Measurements from ENCODE around the gene PSKH1.

GRCh38 chr16:67502253-67502933 is 19.0 kb upstream of the AGRP start:
- RRBS: no CpG with 5 or more reads among the region's 12 CpGs

DNA sequence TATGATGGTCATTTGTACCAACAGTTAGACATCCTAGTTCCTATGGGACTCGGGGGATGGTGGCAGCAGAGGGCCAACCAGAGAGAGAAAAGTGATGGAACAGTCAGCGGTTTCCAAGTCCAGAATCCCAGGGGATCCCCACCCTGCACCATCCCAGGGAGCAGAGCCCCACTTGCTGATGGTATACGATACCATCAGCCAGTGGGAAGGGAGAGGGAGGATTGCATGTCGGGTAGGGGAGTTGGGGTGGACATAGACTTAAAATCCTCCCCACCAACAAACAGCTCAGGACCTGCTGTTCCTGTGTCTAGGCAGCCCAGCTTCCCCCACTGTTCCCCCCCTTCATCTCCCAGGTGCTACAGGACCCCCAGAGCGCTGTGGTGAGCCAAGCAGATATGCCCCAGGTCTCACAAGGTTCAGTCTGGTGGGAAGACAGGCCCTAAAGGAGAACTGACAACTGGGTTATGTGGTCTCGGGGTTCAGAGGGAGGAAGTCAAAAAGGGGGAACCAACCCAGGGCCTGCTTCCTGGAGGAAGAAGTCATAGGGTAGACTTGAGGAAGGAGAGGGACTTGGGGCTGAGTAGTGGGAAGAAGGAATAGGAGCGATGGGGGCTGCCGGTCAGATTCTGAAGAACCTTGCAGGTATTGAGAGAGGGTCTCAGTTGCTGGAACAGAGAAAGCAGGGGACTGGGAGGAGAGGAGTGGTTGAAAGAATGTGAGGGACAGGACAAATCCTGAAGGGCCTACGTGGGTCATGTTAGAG is 2.5 kb downstream of the RIPOR1 start:
- RRBS: no CpG with 5 or more reads among the region's 9 CpGs

DNA sequence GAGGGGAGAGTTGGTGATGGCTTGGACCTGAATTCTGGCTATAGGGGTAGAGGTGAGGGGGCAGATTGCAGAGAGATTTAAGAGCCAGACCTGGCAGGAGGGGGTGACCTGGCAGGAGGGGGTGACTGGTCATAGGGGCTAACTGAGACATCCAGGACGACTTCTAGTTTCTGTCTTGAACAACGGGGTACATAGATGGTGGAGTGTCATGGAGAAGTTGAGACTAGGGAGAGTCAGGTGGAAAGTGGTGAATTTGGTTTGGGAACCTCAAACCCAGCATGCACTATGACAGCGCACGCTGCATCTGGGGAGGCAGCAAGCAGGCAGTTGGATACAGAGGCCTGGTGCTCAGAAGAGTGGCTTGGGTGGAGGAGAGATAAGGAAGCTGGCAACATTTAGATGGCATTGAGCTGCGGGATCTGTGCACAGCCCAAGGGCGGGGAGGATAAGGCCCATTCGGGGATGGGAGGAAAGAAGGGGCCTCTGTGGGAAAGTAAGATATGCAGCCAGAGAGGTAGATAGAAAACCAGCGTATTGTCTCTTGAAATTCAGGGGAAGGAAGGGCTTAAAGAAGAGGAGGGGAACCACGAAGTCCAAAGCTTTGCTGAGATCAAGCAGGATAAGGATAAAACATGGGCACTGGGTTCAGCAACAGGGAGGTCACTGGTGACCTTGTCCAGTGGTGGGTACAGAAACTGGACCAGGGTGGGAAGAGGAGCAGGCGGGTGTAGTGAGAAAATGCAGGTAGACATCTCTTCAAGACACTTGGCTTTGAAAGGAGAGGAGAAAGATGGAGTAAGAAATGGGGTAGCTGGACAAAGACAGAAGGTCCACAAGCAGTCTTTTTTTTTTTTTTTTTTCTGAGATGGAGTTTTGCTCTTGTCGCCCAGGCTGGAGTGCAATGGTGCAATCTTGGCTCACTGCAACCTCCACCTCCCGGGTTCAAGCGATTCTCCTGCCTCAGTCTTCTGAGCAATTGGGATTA is 4.6 kb downstream of the RIPOR1 start:
- RRBS: no CpG with 5 or more reads among the region's 13 CpGs

- RRBS: no CpG with 5 or more reads among the region's 20 CpGs
Observed at GRCh38 chr16:67544575-67545299, 16.1 kb downstream of the RIPOR1 start.

- RRBS: no CpG with 5 or more reads among the region's 2 CpGs
Observed at GRCh38 chr16:67594635-67595251, 32.4 kb downstream of the CTCF start.

GRCh38 chr16:67654300-67655035 is 5.6 kb downstream of the ACD start:
- RRBS: no CpG with 5 or more reads among the region's 37 CpGs

- RRBS: no CpG with 5 or more reads among the region's 5 CpGs
Observed at GRCh38 chr16:67664123-67664677, 2.4 kb downstream of the ENKD1 start.

DNA sequence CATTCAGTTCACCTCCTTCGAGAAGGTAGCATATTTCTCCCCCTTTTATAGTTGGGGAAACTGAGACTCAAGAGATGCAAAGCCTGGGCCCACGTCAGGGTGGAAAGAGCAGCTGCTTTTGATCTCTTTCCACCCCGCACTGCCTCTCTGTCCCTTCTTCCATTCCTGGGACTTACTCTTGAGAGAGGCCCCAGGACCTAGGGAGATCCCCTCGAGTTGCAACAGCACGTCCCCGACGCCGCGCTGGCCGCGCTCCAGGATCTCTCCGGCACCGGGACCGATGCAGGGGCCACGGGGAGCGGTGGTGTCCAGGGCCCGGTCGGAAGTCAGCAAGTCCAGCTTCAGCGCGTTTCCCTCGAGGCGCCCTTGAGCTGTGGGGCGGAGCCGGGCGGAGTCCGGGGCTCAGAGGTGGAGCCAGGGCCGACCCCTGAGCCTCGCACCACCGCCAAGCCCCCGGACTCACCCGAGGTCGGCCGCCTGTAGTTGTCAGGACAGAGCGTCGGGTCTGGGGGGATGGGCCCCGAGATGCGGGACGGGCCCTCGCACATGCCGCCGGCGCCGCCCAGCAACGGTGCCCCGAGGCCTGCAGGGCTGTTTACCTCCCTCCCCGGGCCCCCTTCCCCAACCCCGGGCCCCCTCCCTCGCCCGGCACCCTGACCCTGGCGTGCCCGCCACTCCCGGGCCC is 513 bp downstream of the ENKD1 start:
- RRBS: 2% methylated on average over 31 of the region's 52 CpGs

DNA sequence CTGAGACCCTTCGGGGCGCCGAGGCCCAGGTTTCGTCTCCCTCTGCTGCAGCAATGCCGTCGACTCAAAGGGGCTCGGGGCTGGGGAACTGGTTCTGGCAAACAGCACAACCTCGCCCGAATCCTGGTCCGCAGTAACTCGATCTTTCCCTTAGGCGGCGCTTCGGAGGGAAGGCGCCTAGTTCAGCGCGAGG is 420 bp upstream of the THAP11 start:
- RRBS: no CpG with 5 or more reads among the region's 17 CpGs

DNA sequence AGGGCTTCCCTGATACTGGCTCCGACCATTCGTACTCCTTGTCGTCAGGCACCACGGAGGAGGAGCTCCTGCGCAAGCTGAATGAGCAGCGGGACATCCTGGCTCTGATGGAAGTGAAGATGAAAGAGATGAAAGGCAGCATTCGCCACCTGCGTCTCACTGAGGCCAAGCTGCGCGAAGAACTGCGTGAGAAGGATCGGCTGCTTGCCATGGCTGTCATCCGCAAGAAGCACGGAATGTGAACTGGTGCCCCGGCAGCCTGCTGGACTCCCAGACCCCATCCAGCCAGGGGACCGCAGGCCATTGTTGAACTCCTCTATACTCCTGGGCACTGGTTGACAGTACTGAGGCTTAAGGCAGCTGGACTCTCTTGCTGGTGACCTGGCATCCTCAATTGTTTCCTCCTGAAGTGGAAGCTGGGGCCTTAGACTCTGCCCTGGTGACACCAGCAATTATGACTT is 1.2 kb downstream of the THAP11 start:
- RRBS: no CpG with 5 or more reads among the region's 16 CpGs

DNA sequence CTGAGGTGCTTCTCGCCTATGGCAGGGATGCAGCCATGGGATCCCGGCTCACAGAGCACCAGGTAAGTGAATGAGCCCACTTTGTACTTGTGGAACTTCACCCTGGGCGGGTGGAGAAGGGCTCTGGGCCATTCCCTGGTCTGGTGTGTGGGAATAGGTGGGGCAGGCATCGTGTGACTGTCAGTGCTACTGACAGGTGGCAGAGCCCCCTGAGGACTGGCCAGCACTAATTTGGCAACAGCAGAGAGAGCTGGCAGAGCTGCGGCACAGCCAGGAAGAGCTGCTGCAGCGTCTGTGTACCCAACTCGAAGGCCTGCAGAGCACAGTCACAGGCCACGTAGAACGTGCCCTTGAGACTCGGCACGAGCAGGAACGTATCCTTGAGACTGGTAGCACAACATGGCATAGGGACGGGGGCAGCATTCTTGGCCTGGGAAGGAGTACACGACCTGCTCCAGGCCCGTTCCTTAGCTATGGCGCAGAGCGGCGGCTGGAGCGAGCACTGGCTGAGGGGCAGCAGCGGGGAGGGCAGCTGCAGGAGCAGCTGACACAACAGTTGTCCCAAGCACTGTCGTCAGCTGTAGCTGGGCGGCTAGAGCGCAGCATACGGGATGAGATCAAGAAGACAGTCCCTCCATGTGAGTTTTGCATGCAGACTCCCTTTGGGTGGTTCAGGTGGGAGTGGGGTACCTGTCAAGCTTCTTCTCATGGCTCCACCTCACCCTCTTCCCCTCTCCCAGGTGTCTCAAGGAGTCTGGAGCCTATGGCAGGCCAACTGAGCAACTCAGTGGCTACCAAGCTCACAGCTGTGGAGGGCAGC is 3.0 kb upstream of the NRN1L start:
- RRBS: no CpG with 5 or more reads among the region's 24 CpGs

- RRBS: 1% methylated on average over 27 of the region's 89 CpGs
Observed at GRCh38 chr16:67893140-67894188, at the start of gene PSKH1. Gene PSKH1, plus strand, starts transcription at chr16:67893254.

DNA sequence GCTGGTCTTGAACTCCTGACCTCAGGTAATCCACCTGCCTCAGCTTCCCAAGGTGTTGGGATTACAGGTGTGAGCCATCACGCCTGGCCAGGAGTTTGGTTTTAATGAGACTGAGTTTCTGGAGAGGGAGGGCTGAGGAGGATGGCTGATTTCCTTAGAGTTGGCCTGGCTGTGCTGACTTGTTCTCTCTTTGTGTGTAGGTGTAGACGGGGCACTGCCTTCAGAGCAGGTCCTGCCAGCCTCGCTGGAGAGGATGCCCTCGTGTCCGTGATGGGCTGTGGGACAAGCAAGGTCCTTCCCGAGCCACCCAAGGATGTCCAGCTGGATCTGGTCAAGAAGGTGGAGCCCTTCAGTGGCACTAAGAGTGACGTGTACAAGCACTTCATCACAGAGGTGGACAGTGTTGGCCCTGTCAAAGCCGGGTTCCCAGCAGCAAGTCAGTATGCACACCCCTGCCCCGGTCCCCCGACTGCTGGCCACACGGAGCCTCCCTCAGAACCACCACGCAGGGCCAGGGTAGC is 15.5 kb downstream of the PSKH1 start:
- RRBS: no CpG with 5 or more reads among the region's 12 CpGs

DNA sequence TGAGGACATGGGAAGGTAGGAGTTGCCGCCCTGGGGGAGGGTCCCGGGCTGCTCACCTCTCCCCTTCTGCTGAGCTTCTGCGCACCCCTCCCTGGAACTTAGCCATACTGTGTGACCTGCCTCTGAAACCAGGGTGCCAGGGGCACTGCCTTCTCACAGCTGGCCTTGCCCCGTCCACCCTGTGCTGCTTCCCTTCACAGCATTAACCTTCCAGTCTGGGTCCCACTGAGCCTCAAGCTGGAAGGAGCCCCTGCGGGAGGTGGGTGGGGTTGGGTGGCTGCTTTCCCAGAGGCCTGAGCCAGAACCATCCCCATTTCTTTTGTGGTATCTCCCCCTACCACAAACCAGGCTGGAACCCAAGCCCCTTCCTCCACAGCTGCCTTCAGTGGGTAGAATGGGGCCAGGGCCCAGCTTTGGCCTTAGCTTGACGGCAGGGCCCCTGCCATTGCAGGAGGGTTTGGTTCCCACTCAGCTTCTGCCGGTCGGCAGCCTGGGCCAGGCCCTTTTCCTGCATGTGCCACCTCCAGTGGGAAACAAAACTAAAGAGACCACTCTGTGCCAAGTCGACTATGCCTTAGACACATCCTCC is 2.8 kb downstream of the CTRL start:
- RRBS: no CpG with 5 or more reads among the region's 9 CpGs

- RRBS: no CpG with 5 or more reads among the region's 4 CpGs
Observed at GRCh38 chr16:68227224-68228318, 8.4 kb downstream of the ESRP2 start.

DNA sequence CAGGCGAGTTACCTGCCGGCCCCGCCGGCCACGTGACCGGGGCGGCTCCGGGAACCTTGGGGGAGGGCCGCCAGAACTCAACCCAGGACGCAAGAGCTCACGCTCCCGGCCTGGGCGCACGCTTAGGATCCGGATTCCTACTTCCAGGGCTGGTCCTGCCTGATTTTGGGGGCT is 209 bp upstream of the ESRP2 start:
- RRBS: 4% methylated on average over 5 of the region's 15 CpGs

DNA sequence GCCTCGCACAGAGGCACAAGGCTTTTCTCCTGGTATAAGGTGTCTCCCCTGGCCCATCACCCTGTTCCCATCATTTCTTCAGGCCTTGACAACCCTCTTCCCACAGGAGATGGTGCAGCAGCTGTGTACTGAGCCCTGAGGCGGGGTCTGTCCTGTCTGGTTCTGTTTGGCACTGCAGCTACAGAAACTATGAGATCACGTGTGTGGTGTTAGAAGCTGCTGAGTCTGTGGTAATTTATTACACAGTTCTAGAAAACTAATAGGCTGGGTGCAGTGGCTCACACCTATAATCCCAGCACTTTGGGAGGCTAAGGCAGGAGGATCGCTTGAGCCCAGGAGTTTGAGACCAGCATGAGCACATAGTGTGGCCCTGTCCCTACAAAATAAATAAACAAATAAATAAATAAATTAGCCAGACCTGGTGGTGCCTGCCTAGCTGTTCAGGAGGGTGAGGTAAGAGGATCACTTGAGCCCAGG is 7.3 kb downstream of the PLA2G15 start:
- RRBS: no CpG with 5 or more reads among the region's 4 CpGs

- RRBS: no CpG with 5 or more reads among the region's 8 CpGs
Observed at GRCh38 chr16:68397521-68397982, 50.8 kb downstream of the SMPD3 start.

- RRBS: no CpG with 5 or more reads among the region's 7 CpGs
Observed at GRCh38 chr16:68486496-68487398, 38.4 kb upstream of the SMPD3 start.

DNA sequence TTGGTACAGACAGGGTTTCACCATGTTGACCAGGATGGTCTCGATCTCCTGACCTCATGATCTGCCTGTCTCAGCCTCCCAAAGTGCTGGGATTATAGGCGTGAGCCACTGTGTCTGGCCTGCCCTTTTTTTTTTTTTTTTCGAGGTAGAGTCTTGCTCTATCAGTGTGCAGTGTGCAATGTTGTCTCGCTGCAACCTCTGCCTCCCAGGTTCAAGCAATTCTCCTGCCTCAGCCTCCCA is 4.6 kb downstream of the ZFP90 start:
- RRBS: no CpG with 5 or more reads among the region's 4 CpGs

Measured in non-pigmented ciliary epithelial cell (primary cell).